SEM (cell line): ENCODE data around the gene HGFAC.

GRCh38 chr4:2942064-2943174 is 7.8 kb upstream of the MFSD10 start:
- PRO-cap = no peak

DNA sequence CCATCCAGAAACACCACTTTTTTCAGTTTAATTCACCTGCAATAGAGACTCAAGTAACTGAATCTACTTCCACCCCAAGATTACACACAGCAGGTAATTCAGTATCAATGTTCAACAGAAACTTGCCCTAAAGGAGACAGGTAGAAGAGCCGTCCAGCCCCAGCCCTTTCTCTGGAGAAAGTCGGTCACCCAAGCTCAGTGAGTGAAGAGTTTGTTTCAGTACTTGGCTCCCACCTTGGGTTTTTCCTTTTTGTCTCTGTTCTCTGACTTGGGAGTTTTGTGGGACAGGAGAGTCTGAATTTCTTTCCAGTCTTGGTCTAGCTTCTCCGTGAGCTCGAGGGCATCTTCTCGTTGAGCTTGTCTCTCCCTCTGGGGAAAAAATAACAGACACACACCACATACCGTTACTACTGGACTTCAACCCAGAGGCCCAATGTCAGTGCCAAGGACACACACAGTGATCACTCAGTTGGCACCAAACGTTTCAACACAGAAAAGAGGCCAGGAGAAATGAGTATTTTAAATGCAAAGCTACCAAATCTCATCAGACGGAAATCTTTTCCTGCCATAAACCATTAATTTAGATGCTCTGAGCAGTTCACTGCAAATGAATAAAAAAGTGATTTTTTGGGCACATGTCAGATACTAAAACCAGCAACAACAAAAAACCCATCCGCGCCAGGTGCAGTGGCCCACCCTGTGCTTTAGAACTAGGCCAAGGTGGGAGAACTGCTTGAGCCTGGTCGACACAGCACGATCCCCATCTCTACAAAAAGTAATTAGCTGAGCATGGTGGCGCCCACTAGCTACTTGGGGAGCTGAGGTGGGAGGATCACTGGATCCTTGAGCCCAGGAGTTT is 9.7 kb downstream of the NOP14 start:
- PRO-cap = no peak

DNA sequence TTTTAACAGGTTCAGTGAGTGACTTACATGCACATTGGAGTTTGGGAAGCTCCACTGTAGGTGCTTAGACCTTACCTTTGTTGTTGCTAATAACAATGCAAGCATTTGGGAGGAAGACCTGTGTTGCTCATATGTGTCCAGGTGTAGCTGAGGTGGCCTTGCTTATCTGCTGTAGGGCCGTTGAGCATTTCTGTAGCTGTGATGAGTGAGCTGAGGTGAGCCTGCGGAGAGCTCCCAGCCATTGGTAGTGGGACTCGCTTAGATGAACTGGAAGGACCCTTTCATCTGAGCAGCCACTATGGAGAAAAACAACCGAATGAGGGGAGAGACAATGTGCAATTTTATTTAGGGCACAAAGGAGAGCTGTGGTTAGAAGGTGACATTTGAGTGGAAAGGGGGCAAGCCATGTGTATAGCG is 8.1 kb downstream of the HTT start:
- PRO-cap = no peak

- PRO-cap = no peak
These were observed 56.1 kb upstream of the MSANTD1 start for GRCh38 chr4:3192867-3193198.

DNA sequence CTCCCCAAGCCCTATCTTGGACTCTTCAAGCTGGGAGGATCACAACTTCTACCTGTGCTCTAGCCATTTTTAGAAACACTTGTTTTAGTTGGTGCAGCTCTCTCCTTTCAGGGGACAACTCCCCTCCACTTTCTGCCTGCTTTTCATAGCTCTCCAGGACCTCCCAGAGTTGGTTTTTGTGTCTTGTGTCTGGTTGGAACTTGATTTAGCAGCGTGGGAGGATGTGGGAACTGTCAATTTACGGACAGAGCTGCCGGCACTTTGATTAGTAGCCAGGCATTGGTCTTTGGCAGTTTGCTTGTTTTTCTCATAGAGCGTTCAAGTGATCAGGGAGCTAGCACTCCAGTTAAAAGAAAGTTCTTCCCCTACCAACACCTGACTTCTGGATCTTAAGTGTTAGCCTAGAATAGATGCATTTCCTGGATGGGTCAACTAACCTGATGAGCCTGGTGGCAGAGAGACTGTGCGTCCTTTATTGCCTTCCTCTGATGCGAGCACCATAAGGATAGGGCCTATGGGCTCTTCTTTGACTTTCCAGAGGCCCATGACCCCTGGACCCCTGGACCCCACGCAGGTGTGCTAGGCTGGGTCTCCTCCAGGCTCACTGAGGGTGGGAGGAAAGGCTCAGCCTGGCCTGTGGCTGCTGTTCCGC is 6.6 kb downstream of the RGS12 start:
- PRO-cap = no peak

GRCh38 chr4:3331258-3331863 is 38.5 kb downstream of the RGS12 start:
- PRO-cap = no peak

DNA sequence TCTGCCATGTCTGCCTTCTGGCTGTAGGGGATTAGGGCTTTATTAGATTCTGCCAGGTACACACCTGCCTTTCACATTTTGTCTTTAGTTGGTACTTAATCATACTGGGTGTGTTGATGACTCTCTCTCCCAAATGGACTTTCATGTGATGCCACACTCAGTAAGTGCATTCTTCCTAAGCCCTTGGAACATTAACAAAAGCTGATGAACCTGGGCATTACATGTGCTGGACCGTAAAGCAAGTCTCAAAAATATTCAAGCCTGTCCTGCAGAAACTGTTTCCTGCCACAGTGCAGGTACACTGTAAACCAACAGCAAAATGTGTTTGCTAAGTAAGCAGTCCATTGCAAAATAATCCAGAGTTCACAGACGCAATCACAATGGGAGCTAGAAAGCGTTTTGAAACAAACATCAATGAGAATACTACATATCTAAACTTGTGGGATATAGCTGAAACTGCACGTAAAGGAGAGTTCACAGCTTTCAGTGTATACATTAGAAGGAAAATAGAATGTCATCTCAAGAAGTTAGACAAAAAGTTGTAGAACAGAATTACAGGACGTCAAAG is 61.6 kb downstream of the RGS12 start:
- PRO-cap = no peak

GRCh38 chr4:3386549-3386971 is 55.2 kb upstream of the HGFAC start:
- PRO-cap = no peak

DNA sequence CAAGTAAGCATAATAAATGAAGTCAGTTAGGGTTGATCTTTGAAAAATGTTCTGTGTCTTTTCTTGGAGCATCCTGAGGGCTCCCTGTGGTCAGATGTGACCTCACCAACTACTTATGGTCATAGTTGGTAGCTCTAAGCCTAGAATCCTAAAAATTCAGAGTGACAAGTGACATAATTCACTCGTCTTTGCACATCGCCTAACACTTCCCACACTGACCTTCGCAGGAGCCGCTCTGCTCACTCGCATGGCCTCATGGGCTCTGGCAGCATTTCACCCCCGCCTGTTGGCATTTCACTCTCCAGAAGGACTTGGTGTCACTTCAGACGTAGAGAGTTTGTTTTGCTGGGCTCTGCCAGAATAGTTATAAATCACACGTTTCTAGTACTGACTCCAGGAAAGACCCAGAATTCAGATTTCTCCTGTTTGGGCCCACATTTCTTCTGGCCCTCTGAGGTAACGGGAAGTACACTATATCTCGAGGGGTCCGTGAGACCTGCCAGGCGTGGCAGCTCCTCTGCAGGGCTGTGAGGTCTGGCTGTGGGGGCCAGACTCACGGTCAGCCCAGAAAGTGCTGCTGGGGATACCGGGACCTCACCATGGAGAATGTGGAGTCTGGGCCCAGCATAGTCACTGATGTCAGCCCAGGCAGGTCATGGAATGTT is 38.8 kb upstream of the HGFAC start:
- PRO-cap = no peak

- PRO-cap = no peak
These were observed at the start of gene HGFAC for GRCh38 chr4:3441648-3442152. Gene HGFAC (plus strand): TSS chr4:3441968.

DNA sequence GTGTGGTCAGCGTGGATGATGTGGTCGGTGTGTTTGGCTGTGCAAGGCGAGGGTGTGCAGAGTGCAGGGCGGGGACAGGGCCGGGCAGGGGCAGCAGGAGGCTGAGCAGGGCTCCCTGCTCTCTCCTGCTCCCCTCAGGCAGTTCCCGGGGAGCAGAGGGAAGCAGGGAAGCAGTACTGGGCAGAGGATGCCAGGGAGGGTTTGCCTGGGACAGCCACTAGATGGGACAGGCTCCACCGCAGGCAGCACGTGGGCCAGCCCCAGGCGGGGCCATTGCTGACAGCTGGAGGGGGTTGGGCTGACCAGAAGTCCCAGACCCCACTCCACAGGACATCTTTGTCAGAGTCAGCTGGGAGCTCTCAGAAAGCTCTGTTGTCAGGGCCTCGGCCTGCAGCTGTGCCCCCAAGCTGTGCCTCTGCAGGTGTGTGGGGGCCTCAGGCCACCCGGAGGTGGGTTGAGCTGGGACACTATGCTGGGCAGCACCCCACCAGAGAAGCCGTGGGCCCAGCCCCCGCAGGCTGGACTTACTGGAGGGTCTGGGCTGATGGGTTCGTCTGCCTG is 23.8 kb downstream of the DOK7 start:
- PRO-cap = no peak

- PRO-cap = no peak
These were observed 18.1 kb downstream of the LRPAP1 start for GRCh38 chr4:3514096-3514575.

- PRO-cap = no peak
These were observed 44.2 kb upstream of the LRPAP1 start for GRCh38 chr4:3576351-3576959.

GRCh38 chr4:3580918-3581365 is 48.7 kb upstream of the LRPAP1 start:
- PRO-cap = no peak

DNA sequence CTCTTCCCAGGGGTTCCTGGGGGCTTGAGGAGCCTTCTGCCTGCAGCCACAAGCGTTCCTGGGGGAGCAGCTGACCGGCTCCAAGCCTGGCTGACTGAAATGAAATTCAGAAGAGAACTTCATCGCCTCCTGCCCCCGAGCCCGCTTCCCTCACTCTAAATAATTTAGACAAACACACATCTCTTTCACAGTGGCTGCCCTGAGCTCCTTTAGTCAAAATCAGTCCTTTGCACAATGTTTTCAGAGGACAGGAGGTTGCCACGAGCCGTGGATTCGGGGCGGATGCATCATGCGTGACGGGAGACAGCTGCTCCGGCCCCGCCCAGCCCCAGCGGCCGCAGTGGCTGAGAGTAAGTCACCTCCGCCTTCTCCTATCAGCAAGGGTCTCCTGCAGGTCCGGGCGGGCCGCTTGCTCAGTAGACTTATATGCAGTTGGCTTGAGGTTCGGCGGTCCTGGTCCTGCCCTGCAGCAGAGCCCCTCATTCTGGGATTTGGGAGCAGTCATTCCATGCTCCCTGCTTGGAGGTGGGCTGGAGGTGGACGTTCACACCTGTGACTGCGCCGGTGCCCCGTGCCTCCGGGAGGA is 86.5 kb upstream of the ADRA2C start:
- PRO-cap = unidirectional peak, minus-strand start at position 71 of the sequence; bidirectional peak, plus-strand start at position 416 of the sequence, minus-strand start at position 157 of the sequence

DNA sequence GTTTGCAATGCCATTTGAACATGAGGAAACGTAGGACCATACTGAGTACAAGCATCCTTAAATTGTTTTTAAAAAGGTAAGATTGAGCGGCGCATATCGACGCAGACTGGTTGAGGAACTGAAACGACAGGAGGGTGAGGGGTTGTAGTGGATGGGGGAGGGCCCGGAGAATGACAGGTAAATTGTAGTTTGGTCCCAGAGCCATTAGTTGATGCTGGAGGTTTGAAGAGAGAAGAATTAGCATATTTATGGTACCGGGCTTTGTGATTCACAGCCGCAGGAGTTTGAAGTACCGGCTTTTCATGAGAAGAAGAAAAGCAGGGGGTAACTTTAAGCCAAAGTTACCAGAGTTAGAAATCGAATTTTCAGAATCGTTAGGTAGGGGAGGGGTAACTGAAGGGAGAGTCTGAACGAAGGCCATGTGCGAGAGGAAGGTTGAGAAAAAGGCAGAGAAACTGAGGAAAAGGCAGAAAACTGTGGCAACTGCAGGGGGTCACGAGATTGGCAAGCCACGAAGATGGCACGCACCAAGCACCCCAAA is 179.4 kb downstream of the OTOP1 start:
- PRO-cap = no peak

DNA sequence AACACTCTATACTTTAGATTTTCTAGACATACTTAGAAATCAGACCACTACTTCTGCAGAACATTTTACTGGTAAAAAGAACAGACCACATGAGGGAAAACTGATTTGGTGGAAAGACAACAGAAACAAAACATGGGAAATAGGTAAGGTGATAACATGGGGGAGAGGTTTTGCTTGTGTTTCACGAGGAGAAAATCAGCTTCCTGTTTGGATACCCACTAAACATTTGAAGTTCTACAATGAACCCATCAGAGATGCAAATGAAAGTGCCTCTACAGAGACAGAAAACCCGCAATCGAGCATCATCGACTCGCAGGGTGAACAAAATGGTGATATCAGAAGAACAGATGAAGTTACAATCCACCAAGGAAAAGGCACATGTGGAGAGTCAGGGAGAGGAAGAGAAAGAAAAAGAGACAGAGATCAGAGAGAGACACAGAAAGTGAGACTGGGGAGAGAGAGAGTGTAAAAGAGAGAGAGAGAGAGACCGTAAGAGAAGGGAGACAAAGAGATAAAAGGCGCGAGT is 153.2 kb downstream of the OTOP1 start:
- PRO-cap = no peak

DNA sequence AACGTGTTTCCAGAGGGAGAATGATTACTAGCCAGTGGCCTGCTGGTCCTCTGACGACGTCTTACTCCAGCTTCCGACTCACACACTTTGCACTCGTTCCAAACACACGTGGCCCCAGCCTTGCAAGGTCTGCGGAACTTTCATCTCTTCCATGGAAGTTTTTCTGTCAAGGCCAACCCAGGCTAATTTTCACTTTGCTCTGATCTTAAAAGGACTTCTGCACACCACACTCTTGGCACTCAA is 69.5 kb downstream of the STX18 start:
- PRO-cap = no peak

DNA sequence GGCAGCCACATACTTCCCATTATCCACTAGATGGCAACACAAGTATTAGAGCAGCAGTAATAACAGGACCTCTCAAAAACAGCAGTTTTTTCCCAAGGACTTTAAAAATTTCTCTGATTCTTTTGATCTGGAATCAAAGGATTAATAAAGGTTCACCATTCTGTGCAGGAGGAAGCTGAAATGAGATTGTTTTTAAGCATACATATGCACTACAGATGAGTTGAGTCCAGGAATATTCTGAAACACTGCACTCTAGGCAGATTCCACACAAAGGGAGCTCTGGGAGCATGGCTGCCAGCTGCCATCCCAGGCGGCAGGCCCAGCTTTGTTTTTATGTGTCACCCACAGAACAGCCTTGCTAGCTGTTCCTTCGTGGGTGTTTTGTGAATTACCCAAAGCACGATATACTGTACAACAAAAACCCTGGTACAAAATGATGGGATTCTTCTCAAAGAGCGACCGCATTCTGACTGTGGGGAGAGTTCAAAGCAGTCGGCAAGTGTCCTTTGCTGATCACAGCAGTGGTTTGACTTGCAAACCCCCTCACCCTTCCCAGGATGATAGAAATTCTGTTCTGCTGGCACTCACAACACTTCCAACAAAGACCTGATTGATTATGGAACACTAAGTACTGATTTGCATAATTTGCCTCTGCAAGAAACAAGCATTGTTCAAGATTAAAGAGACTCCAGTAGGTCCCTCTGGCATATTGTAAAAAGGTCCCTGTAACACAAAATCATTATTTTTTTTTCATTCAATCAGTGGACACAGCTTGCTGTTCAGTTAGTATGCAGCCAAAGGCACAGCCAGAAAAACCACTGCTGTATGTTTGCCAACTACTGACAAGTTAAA is 60.9 kb downstream of the STX18 start:
- PRO-cap = no peak

GRCh38 chr4:4502703-4503238 is 39.1 kb downstream of the STX18 start:
- PRO-cap = no peak